Skin of body (tissue), 2 donors: ENCODE data around the genes SUPV3L1, HK1, TACR2, MACROH2A2, EIF4EBP2 and SGPL1.

- RAMPAGE, long total RNA, result no peak
Observed at GRCh38 chr10:69057196-69058065, 30.5 kb upstream of the SRGN start.

GRCh38 chr10:69180102-69180786 lies at the start of gene SUPV3L1:
SUPV3L1 (plus strand) TSS chr10:69180234.
- RAMPAGE, long total RNA, result no peak

DNA sequence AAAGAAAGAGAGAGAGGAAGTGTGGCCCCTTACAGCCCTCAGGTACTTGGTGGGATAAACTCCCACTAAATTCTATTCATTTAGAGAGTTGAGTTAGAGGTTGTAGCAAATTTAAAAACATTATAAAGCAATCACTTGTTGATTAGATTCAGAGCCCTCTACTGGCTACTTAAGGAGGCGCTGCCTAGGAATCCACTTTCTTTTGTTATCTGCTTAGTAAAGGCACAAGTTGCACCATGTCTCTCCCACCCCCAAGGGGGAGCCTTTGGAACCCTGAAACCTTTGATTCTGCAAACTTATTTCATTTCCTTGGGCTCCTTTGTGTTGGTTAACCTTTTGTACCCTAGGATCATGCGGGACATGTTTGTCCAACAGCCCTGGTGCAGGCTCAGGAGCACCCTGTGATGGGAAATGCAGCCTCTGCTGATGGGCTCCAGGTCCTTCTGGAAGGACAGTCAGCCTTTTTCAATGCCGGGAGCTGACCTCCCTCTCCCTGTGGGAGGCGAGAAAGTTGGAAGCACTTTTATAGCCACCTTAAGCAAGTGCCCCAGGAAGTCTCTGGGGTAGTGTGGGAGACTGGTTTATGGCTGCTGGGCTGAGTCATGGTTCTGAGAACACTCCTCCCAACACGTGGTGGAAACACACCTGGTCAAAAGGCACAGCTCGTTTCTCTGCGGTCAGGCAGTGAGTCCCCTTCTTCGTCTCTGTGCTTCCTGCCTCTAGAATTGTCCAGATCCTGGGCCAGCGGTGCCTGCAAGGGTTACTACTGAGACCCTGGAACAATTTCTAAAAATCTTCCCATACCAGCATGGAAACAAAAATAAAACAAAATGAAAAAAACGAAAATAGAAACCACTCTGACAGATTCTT lies 2.3 kb downstream of the HKDC1 start:
- RAMPAGE, long total RNA, result no peak

DNA sequence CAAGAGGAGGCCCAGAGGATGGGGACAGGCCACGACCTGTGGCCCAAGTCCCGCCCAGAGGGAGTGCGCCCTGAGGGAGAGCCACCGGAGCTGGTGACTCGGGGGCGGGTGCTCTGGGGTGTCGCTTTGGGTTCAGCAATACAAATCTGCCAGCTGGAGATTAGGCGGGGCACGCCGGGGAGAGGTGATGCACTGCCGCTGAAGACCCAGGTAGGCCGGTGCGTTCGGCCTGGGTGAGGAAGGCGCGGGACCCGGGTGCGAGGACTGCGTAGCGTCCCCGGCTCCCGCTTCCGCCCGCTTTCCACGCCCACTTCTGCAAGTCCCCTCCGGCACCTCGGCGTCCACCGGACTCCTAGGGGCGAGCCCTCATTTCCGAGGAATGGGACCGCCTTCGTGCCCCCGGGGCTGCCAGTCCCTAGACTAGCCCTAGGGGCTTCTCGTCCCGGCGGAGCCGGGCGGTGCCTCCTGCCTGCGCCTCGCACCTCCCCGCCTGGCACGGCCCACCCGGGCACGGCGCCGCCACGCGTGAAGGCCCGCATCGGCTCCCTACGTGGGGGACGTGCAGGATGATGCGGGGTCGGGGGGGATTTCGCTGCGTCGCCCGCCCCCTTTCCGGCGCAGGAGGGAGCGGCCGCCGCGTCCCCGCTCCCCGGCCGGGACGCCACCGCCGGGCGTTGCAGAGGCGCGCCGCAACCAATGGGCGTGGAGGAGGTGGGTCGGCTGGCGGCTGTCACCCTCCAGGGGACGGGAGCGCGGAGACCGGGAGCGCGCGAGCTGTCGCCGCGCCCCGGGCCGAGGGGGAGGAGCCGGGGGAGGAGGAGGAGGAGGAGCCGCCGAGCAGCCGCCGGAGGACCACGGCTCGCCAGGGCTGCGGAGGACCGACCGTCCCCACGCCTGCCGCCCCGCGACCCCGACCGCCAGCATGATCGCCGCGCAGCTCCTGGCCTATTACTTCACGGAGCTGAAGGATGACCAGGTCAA lies at the start of gene HK1:
Gene HK1, plus strand, starts transcription at position 822 of the 981 bp plus-strand sequence.
- RAMPAGE, long total RNA, result no peak

DNA sequence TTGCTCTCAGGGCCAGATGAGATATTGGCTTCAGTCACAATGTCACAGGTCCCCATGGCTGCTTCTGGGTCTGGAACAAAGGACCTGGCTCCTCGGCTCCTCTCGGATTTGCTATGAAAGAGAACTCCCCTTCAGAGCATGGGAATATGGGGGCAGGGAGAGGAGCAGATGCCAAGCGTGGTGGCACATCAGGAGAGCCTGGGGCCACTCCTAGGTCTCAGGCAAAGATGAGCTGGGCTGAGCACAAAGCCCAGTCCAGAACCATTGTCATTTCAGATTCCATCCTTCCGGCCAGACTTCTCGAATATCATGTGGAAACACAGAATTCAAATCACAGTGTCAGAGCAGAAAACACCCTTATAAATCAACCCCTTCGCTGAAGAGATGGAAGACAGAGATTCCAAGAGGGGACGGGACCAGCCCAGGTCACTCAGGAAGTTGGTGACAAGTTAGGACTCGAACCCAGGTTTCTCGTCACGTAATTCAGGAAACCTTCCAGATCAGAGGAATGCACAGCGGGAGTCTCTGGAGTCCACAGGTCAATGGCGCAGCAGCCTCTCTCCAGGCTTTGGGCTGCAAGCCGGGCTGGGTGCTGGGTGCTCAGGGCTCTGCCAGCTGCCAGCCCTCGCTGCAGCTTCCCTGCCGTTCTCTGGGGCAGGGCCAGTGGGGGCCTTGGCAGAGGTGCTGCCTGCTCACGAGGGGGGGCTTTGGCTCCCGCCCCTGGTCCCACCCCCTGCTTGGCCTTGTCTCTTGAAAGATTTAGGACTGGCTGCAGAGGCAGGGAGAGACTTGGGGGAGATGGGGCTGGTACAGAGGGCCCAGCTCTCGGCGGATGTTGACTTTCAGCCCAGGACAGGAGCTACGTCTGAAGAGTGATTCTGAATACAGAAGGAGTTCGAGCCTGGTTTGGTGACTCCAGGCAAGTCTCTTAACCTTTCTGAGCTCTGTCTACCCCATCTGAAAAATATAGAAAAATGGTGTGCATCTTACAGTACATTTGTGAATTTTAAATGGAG lies at the start of gene TACR2:
Gene TACR2, minus strand, starts transcription at position 651 of the 1,016 bp plus-strand sequence.
- RAMPAGE, long total RNA, result no peak

GRCh38 chr10:69420938-69421137 lies 4.1 kb upstream of the TACR2 start:
- RAMPAGE, long total RNA, result no peak

DNA sequence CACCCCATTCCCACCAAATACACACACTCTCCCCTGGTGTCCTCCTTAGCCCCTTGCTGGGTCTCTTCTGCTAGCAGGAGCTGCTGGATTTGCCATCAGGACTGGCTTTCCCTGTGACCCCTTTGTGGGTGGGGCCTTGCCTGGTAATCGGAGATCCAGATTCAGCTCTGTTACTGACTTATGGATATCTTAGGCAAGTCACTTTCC lies 1.5 kb downstream of the TSPAN15 start:
- RAMPAGE, long total RNA, result no peak

GRCh38 chr10:69474559-69475480 lies 23.6 kb downstream of the TSPAN15 start:
- RAMPAGE, long total RNA, result no peak

GRCh38 chr10:69646246-69646731 lies 16.2 kb downstream of the FAM241B start:
- RAMPAGE, long total RNA, result no peak

- RAMPAGE, long total RNA, result no peak
Observed at GRCh38 chr10:69883427-69883872, 81.7 kb downstream of the COL13A1 start.

- RAMPAGE, long total RNA, result no peak
Observed at GRCh38 chr10:70052214-70052914, at the start of gene MACROH2A2. MACROH2A2 (plus strand) TSS chr10:70052846.

DNA sequence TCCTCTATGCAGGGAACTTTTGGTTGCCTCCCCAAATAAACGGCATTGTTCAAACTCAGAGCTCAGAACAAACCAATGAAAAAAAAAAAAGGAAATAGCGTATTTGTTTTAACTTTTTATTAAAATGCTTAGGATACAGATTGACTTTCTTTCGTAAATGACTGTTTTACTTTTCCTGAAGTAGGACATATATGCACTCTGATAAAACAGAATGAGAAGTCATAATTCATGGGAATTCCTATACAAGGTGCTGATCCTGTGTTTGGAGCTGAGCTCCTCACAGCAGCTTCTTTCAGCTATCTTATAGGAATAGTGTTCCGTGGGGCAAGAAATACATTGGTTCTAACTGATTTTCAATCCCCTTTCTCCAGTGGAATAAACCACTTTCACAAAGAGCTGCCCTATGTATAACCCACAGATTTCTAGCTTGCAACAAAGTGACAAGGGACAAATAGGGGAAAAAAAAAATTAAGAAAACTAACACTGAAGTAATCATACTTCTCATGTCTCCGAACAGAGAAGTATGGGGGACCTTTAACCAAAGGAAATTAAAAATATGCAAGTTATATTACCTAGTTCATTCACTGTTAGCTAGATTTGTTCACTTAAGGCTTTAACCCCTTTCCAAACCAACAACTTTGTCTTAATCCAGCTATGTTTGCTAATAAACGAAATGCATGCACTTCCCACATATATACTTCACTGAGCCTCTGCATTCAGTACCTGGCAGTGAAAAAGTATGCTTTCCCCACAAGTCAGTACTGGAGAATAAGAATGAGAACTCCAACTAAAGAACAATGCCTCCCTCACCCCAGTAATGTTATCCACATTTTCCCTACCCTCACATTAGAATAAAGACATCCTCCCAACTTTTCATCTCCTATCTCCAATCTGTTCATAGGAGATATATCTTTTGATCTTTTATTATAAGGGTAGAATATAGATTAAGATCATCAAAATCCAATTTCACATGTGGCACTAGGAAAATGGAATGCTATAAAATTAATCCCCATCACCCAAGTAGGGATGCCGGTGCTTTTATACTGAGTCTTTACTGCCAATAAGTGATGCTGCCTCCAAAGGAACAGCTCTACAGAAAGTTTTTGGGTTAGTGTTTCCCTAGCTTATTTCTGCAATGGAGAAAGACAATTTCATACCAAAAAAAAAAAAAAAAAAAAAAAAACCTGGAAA lies 4.0 kb upstream of the TYSND1 start:
- RAMPAGE, long total RNA, result no peak

DNA sequence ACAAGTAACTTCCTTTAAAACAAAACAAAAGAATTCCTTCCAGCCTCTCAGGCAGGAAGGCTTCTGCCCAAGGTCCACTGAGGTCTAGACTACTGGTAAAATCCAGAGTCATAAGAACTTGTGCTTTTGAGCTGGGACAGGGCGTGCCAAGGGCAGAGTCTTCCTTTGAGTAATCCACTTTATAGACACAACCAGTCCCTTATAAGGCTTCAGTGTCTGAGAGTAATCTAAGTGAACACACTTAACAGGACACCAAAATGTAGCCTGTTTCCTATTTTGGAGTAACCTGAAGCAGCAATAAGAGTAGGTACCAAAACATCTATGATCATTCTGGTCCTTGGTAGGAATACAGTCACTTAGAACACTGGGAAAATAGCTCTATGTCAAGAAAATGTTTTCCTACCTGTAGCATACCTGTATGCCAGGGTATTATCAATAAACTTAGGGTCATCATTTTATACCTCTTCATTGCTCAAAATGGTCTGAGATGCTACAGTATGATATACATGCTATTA lies 5.2 kb downstream of the PPA1 start:
- RAMPAGE, long total RNA, result no peak

DNA sequence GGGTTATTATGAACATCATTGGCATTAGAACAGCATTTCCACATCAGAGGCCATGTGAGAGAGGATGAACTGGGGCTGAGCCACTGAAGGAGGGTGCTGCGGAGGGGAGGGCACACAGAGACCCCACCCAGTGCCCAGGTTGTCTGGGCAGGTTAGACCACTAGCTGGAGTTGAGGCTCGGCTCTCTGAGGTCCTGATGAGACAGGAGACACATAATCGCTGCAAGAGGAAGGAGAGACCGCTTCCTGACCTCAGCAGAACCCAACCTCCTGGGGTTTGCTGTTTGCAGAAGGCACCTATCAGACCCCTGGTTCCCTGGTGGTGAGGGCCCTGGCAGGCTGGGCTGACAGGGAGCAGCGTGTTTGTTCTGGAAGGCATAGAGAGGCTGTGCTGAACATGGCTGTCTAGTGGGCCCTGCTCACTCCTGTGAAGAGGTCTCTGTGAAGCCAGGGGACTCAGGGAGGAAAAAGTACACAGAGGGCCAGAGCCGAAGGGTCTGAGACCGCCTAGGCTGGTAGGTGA lies 39.3 kb upstream of the NPFFR1 start:
- RAMPAGE, long total RNA, result no peak

- RAMPAGE, long total RNA, result no peak
Observed at GRCh38 chr10:70378012-70378641, 4.3 kb downstream of the LRRC20 start.

DNA sequence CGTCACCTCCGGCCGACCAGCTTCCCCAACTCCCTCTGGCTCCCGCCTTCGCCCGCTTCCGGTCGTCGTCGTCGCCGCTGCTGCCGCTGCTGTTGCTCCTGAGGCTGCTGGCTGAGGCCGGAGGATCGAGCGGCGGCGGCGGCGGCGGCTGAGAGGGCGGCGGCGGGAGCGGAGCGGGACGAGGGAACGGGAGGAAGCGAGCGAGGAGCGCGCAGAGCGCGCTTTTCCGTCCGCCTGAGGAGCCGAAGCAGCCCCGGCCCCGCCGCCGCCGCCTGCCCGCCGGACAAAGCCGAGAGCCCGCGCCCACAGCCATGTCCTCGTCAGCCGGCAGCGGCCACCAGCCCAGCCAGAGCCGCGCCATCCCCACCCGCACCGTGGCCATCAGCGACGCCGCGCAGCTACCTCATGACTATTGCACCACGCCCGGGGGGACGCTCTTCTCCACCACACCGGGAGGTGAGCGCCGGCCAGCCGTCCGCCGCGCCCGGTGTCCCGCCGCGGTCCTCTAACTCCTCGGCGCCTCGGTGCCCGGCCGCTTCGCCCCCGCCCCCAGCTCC lies at the start of gene EIF4EBP2:
Gene EIF4EBP2, plus strand, starts transcription at position 55 of the 557 bp plus-strand sequence.
- RAMPAGE, long total RNA, result no peak

DNA sequence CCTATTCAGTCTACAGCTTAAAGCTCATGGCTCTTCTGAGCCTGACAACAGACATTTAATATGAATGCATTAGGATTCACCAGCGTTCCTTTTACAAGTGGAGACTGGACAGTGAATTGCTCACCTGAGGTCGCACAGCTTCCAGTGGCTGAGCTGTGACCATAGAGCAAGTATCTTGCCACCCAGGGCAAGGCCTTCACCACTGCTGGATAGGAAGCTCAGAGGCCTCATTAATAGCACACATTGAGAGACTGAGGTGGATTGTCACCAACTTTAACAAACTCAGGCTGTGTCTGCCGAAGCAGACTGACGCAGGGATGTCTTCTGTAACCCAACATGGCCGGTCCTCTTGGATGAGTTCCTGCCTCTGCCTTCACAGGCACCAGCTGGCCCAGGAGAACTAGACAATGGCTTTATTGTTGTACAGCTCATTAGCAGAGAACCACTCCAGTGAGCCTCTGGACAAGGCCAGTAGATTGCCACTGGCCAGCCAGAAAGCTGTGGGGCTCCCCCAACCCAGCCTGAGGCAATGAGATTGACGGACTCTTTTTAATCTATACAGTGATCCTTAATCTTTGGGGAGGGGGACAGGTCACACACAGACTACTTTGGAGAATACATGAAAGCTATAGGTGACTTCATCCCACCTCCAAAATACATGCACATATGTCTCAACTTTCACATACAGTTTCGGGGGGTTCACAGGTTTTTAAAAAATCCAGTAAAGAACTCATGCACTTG lies 9.4 kb downstream of the NODAL start:
- RAMPAGE, long total RNA, result no peak

GRCh38 chr10:70576000-70576769 lies 26.4 kb downstream of the PRF1 start:
- RAMPAGE, long total RNA, result no peak

GRCh38 chr10:70600714-70601232 lies 1.8 kb downstream of the PRF1 start:
- RAMPAGE, long total RNA, result no peak

DNA sequence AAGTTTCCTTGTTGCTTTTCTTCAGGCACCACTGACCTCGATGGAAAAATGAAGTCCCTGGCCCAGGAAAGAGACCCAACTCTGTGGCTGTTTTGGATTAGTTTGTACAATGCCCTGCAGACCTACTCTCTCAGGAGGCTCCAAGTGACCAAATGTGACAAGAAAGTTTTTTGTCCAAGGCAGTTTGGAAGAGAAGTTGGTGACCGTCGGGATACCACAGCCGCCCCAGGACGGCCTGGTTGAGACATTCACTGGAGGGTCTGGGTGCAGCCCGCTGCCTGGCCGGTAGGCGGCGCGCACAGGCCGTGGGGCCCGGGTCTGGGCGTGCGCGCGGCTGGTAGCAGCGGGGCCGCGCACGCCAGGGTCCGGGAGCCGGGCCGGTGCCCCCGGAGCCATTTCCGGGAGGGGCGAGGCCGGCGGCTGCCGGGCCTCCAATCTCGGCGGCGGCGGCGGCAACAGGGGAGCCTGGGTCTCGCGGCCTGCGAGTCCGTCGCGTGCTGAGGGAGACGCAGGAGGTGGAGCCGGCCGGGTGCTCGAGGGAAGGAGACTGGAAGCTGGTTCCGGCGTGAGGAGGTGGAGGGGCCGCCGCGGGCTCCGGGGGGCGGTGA lies at the start of gene SGPL1:
Gene SGPL1, plus strand, starts transcription at position 395 of the 608 bp plus-strand sequence.
- RAMPAGE, long total RNA, result no peak